Neutrophil (primary cell): ENCODE measurements around a stretch of chr6.

DNA sequence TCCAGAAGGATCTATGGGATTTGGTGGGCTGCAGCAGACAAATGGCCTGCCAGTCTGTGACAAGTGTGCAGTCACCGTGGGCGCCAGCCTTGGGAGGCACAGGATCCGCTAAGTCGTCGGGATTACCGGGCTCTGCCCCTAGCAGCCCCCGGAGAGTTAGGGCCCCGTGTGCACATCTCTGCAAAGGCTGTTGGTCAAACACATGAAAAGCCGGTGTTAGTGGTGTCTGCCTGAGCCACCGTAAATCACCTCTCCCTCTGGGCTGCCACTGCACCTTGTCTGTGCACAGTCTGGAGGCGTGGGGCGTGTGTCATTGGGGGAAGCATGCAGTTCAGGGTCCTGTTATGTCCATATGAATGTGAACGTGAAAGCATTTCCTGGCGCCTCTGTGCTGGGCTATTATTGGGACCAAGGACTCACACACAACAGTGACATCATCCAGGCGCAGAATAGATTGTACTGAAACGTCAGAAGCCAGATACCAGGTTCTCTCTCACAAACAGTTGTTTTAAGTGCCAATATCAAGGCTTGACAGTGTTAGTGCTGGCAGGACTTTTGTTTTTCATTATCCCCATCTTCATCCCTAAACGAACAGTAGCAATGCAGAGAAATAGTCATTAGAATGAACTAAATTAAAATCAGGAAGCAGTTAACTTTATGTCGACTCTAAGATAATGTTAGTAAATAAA lies 305.5 kb downstream of the NRN1 start:
- PRO-cap, result no peak

DNA sequence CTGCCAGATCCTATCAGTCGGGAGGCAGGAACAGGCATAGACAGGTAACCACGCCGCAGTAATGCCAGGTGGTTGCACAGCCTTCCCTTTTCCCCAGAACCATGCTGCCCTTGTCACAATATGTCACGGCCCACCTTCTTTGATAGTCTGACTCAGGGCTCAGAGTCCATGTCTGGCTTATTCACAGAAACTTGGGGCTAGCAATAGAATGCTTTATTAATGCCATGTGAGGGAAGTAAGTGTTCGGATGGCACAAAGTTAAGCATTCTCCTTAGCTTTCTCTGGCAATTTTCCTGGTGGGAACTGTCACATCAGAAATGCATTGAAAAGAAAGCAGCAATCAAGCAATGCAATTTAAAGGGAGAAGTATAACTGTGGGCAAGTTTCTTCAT lies 76.5 kb downstream of the F13A1 start:
- PRO-cap, result no peak

GRCh38 chr6:6678192-6678684 lies 89.7 kb downstream of the LY86 start:
- PRO-cap, result no peak

GRCh38 chr6:6681911-6682671 lies 93.6 kb downstream of the LY86 start:
- PRO-cap, result no peak

GRCh38 chr6:6724182-6725175 lies 136.0 kb downstream of the LY86 start:
- PRO-cap, result no peak

- PRO-cap, result no peak
These were observed 136.7 kb downstream of the LY86 start for GRCh38 chr6:6725176-6725613.

DNA sequence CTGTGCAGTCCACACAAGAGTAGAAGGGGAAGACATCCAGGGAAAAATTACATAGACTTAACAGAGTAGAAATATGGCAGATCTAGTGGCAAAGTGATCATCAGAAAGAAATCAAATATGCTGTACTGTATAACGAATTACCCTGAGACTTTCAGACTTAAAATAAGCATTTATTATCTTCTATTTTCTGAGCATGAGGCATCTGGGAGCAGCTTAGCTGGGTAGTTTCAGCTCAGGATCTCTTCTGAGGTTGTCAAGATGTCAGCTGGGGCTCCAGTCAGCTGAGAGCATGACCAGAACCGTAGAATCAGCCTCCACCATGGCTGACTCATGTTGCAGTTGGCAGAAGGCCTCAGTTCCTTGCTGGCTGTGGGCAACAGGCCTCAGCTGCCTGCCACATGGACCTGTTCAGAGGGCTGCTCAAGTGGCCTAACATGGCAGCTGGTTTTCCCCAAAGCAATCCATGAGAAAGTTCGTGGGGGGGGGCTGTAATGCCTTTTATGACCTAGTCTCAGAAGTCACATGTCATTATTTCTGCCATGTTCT lies 142.2 kb downstream of the LY86 start:
- PRO-cap, result no peak

DNA sequence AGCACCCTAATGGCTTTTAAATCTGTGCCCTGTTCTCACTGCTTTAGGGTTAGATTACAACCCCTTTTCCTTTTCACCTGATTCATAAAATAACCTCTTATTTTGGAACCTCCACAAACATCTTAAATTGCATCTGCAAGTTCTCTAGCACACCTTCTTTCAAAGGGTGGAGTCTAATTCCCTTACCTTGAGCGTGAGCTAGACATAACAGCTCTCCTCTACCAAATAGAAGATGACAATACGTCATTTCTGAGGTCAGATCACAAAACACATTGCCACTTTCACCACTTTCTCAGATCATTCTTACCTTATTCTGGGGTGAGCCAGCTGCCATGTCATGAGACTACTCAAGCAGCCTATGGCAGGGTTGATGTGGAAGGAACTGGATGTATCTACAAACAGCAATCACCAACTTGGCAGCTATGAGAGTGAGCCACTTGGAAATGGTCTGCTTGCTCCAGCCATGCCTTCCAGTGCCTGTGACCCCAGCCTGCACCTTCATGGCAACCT lies 150.3 kb downstream of the LY86 start:
- PRO-cap, result no peak

DNA sequence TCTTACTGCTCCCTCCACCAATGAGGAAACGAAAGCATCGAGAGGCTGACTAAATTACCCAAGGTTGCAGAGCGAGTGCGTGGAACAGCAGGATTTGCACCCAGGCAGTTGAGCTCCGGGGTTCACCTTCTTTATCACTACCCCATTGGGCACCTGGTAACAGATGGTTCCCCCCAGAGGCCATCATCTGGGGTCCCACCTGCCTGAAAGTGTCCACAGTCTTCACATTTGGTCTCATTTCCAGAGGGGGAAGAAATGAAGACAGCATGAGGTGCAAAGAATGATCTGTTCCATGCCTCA lies 208.4 kb downstream of the LY86 start:
- PRO-cap, result no peak

DNA sequence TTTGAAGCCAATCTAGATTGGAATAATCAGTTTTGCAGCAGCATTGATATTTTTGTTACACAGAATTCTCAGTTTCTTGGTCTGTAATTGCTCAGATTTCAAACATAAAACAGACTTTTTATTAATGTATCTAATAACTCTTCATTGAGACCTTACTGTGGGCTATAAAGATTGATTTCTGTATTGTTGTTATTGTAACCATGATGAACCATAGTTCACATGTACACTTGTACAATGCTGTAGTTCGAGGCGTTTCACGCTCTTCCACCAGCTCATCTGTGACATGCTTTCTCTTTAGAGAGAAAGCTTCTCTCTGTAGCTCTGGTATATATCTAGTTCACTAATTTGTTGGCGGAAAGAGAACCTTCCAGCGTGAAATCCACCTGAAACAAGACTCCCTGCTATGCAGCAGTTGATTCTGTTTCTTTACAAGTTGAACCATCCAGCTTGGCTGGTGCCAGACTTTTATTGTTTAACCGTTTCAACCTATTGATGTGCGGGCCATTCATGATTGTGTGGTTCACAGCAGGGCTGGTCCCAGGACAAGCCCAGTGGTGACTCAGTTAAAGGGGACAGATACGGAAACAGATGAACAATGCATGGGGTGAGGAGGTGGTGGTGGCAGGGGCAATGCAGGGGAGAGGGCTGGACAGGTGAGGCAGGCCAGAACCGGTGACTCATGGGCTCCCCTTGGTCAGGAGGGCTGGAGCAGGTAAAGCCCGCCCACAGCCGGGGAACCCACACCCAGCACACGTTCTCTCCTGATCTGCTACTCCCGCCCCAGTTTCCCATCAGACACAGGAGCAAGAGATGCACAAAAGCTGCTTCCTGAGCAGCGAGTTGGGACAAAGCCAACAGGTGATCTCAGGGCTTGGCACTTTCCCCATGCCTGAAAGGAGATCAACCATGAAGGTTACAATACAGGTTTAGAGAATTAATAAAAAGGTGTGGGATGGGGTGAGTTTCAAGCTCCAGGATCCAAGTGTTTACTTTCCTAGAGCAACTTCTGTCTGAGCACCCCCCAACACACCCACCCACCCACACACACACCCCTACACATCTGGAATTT lies 232.1 kb downstream of the LY86 start:
- PRO-cap, result no peak

DNA sequence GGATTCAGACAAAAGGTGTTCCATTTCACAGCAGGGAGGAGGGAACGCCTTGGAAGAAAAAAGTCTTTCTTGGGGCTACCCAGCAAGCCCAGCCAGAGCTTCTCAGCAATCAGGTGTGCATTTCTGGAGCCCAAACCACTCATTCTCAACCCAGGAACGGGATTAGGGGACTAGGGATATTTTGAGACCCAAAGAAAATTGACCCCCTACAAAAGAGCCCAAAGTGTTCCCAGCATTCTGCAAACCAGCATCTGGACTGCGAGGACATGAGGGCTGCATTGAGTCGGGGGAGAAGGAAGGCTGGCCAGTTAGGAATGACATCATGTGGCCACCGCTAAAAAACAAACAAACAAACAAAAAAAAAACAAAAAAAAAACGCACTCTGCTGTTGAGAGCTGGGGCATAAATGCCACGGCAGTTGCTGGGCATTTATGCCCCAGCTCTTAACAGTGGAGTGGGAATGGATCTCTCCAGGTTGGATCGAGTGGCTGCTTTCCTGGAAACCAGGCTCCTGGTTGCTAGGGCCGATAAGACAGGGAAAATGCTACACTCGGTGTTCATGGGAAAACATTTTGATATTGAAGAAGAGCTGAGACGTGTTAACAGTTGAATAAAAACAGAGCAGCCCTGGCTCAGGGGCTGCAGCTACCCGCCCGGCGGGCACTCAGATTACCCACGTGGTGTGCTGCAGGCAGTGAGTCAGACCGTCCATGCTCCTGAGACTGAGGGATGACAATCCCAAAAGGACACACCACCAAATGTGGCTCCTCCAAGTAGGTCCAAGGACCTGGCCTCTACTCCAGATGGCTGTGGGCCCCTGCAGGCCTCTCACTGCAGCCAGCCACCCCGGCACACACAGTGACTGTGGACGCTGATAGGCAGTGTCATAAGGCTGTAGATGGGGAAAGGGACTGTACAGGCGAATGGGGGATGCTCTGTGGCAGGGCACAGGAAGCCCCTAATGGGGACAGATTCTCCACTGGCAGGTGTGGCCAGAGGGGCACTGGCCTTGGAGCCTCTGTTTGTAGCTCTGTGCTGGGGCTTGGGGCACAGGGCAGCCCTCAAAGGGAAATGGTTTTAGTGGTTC lies 237.5 kb downstream of the LY86 start:
- PRO-cap, result no peak

- PRO-cap, result no peak
These were observed 215.8 kb upstream of the RREB1 start for GRCh38 chr6:6891854-6892544.

DNA sequence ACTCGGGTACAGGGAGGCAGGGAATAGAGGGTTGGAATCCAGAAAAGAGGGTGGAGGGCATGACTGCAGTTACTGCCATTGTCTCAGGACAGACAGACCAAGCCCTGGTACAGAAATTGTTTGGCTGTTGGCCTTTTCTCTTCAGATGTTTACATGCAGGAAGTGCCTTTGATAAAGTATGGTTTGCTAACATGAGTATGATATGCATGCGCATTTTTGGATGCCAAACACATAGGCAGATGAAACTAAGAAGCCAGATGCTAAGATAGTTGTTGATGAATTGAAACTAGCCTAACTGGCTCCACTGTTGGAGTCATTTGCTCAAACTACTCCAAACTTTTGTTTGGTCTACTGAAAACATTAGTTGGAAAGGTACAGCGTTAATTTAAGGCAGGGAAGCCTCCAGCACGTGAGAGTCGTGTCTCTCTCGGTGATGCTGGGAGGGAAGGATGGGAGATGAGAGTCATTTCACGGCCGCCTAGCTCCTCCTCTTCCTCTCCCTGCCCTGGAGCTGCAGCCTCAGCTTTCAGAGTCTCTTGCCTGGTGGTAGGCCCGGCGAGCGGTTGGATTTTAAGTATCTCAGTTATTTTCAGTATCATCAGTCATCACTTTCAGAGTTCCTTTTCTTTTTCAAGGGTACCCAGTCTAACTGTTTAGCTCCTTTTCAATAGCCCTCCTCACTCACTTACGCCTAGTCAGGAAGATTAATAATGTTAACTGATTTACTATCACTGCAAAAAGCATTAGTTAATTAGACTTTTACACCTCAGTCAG lies 29.7 kb downstream of the RREB1 start:
- PRO-cap, result no peak

DNA sequence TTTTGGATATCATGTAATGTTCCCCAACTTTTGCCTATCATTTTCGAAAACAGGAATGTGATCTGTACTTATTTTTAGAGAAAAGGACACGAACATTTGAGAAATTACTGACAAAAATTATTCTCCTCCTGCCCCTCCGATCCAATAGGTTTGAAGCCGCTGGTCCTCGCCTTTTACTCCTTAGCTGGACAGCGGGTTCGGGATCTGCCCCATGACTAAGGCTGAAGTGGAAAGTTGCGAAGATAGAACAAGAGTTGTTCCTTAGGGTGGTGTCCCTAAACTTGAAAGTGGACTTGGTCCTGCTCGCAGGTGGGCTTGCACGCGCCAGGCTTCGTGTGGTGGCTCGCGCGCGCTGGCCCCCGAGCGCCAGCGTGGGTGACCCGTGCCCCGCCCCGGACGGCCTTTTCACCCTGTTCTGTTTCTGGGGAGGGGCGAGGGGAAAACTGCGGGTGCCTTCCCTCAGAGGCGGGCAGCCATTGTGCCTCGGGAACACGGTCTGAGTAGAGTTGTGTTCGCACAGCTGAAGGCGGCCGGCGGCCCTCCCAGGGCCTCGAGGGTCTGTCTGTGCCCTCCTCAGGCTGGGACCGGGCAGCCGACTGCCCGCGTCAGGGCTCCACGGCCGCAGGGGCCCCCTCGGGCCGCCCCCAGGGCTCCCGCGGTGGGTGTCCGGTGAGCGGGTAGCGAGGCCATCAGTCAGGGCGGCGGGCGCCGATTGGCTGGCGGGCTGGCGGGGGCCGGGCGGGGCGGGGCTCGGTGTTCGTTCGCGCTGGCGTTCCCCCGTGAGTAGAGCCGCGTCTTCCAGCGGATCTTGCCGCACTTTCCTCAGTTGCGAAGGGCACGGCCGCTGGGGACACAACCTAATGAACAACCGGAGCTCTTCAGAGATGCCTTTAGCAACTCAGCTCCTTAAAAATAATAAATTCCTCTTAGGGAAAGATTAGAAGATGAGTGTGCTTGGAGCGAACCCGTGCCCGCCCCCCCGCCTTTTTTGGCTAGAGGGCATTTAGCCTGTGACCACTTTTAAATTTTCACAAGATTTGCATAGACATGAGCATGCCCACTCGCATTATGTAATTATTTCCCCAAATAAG lies 33.1 kb downstream of the RREB1 start:
- PRO-cap, result bidirectional peak, plus-strand start at position 825 of the sequence, minus-strand start at position 598 of the sequence

GRCh38 chr6:7145727-7146166 lies 38.0 kb downstream of the RREB1 start:
- PRO-cap, result no peak

GRCh38 chr6:7154281-7154907 lies 46.6 kb downstream of the RREB1 start:
- PRO-cap, result no peak

DNA sequence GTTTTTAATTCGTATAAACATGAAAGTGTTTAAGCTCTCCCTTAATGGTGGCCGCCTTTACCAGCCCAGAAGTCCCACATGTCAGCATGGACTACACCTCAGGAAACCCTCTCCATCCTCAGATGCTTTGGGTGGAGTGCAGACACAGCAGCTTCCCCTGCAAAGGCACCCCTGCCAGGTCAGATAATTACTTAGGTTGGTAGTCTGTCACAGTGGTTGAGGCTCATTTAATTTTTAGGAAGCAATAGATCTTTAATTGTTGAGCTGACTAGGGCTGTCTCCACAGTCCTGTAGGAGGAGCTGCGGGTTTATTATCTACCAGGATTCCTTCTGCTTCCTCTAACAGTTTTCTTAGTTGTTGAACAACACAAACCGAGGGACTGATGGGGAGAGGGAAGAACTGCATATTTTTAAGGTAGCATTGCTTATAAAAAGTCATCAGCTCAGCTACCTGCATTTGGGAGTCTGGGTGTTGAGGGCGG lies 69.9 kb downstream of the SSR1 start:
- PRO-cap, result no peak

- PRO-cap, result no peak
These were observed 60.7 kb downstream of the SSR1 start for GRCh38 chr6:7252320-7252637.

DNA sequence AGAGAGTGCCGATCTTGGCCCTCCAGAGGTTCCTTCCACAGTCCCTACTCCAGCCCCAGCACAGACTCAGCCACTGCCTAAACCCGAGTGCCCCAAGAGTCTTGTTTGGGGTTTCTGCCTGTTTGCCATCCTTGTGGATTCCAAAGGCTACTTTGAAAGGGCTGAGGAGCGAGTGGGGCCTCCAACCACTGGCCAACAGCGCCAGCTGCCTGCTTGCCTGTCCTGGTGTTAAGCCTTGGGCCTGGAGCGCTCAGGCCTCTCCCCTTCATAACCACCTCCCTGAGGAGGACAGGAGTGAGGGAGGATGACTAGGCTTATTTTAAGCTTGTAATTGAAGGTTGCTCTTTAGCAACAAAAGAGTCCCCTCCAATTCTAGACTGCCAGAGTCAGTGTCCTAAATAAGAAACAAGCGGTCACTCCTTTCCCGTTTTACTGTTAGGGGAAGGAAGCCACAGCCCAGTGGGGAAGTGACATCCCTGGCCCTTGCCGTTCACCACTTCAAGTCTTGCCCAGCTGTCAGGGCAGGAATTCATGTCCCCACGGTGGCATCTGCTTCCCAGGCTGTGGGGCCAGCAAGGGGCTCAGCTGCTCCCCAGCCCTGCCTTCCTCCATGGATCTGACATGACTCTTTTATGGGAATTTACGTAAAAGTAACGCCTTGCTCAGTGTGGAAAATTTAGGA lies 58.0 kb downstream of the SSR1 start:
- PRO-cap, result no peak

- PRO-cap, result no peak
These were observed 42.1 kb downstream of the SSR1 start for GRCh38 chr6:7270798-7271357.